ENCODE measurements around the genes NUDT7, DYNLRB2 and CMC2.

GRCh38 chr16:77722450-77723531 lies at the start of gene NUDT7:
TSS of gene NUDT7 (plus strand) at chr16:77722514.
- PRO-cap = bidirectional peak, plus-strand start at chr16:77722570, minus-strand start at chr16:77722293
- RAMPAGE, long total RNA, 4 experiments = start-site peak on the plus strand in 4 of 4 experiments, at chr16:77722514-77722547 at its widest, 49 to 115 reads per replicate

DNA sequence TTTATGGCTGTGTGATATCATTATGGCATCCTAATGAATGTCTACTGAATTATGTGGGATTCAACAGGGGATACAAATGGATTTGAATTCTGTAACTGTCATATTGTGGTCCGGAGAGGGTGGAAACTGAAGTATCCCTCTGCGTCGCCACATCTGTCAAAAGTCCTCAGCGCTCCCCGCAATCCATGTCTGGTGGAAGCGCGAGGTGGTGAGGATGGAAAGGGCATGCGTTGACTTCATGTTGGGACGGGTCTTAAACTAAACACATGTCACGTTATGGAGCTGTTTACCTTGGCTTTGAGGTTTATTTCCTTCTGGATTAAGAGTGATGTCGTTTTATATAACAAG lies 418.0 kb downstream of the WWOX start:
- PRO-cap = no peak
- RAMPAGE, long total RNA, 4 experiments = start-site peak on the plus strand in 1 of 4 experiments, centred at position 113 of the sequence, 6 reads per replicate

DNA sequence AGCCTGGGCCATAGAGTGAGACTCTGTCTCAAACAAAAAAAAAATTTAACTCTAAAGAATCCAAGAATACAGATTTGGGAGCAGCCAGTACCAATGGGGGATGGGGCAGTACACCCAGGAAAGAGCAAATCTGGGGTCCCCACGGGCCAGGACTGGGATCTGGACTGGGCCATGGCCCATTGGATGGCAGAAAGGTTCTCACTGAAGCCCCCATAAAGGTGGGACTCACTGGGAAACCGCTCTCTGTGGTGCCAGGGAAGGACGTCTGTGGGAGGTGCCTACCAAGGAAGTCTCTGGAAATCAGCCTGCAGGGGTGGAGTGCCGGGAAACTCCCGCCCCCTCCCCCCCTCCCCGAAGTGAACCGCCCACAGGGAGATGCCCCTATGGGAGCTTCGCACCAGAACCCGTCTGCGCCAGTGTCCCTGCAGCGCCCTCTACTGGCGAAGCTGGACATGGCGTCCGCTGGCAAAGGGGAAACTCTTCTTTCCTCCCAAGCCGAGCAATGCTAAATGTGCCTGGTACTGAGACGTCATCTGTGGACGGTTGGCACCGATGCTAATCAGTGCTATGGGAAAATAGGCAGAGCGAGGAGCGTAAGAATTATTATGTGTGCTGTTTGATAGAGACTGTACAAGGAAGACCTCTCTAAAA lies 671.0 kb downstream of the WWOX start:
- PRO-cap = no peak
- RAMPAGE, long total RNA, 4 experiments = no peak in any of the 4 experiments

DNA sequence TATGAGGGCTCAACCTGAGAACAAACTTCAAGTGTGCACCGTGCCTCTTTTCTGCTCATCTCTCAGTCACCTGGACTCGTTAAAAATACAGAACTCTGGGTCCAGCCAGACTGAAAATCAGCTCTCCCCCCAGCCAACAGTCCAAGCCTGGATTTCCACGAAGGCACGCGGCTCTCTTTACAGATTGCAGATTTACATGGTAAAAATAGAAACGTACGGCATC lies 315.9 kb downstream of the MAF start:
- PRO-cap = no peak
- RAMPAGE, long total RNA, 4 experiments = no peak in any of the 4 experiments

- PRO-cap = no peak
- RAMPAGE, long total RNA, 4 experiments = no peak in any of the 4 experiments
These were observed 199.8 kb downstream of the MAF start for GRCh38 chr16:79400747-79401061.

- PRO-cap = no peak
- RAMPAGE, long total RNA, 4 experiments = no peak in any of the 4 experiments
These were observed 111.7 kb upstream of the MAF start for GRCh38 chr16:79712210-79712640.

DNA sequence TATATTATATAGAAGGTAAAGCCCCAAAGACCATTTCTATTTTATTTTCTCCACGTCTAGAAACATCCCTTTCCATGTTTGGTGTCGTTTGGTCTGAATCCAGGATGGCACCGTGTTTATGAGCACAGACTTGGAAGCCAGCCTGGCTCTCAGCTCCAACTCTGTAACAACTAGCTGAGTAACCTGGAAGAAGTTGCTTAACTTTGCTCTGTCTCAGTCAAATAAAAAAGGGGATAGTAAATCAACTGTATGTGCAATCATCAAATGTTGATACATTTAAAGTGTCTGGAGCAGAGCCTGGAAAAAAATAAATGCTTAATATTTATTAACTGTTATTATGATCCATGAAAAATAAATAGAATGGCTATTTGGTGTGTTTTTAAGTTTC lies 249.8 kb upstream of the MAF start:
- PRO-cap = no peak
- RAMPAGE, long total RNA, 4 experiments = no peak in any of the 4 experiments

GRCh38 chr16:80076986-80077326 lies 463.8 kb upstream of the DYNLRB2 start:
- PRO-cap = no peak
- RAMPAGE, long total RNA, 4 experiments = no peak in any of the 4 experiments

DNA sequence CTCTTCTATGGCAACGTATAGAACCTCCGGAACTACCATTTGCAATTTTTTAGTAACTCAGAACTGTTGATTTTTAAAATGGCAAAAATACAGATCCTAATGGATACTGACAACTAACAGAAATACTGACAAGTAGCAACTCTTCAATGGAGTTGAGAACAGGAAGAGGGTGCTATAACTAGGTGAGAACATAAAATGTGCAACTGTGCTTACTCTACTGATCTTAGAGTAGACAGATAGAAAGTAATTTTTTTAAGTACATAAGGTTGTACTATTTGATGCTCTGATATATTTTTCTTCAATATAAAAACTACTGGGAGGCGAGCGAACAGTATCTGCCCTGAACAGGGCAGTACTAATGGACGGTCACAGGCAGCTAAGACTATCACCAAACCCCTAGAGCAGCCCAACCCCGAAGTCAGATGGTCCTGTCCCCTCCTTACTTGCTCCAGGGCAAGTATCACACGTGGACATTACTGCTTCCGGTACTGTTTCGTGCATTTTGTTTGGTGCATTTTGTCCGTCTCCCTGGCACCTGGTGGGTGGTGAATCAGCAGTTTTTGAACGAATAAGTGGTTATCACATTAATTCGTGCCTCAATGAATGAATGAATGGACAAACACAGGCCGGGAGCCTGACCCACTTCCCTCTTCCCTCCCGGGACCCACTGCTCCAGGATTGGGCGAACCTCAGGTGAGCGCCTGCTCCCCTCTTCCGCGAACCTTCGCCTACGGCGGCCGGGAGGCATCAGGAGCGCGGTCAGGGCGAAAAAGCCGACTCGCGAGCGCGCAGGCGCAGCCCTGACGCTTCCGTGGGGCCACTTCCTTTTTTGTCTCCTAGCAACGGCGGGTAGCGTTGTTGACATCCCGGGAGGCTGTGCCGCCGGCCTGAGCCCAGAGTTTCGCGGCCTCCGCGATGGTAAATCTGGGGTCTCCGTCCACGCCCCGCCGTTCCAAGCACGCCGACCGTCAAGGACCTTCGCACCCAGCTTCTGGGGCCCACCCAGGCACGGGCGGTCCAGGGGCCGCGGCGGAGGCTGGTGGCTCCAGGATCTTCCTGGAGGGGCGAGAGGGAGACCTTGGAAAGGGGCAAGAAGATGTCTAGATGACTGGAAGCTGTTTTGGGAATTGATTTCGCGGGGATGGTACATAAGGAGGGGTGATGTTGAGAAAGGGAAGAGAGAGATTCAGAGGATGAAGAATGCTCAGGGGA lies at the start of gene DYNLRB2:
Gene DYNLRB2 (plus strand): TSS at position 832 of the 1,212 bp plus-strand sequence.
- PRO-cap = no peak
- RAMPAGE, long total RNA, 4 experiments = start-site peak on the plus strand in 3 of 4 experiments, centred at positions 827 to 873 of the sequence, 9 to 21 reads per replicate

DNA sequence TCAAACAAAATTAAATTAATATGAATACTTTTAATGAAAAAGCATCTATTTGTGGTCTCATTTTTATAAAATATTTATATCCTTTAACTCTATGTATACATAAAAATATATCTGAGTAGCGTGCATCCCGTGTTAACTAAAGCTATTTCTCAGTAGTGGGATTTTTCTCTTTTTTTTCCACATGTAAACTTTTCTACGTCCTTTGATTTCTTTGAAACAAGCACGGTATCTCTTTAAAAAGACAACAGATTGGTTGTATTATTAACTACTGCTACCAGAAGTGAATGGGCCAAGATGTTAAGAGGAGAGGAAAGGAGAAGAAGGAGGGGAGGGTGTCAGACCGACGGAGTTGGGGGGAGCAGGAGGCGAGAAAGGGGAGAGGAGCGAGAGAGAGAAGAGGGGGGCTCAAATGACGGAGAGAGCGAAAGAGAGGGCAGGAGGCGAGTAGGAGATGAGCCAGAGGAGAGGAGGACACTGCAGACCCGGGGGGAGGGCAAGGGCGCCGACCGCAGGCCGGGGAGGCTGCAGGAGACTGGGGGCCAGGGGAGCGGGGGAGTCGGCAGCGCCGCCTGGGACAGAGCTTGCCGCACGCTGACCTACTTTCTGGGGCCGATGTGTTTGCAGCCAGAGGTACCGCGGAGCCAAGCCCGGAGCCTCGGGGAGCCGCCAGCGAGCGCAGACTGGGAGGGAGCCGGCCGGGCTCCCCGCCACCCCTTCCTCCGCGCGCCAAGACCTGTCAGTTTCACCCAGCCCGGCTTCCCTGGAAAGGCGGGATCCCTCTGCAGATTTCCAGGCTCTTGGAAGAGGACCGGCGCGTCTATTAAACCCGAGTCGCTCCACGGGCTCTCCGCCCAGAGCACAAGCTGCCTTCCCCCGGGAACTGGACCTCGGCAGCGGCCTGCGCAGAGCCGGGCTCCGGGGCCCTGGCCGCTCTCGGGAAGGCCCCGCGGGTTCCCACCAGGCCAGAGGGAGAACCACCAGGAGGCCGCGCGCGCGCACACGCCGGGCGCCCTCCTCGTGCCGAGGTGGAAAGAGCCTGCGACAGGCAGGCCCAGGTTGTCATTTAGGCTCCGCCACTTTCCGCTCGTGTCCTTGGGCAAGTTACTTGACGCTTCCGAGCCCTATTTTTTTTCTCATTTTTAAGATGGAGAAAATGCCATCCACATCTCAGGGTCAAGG lies 74.7 kb downstream of the CMC2 start:
- PRO-cap = no peak
- RAMPAGE, long total RNA, 4 experiments = no peak in any of the 4 experiments

DNA sequence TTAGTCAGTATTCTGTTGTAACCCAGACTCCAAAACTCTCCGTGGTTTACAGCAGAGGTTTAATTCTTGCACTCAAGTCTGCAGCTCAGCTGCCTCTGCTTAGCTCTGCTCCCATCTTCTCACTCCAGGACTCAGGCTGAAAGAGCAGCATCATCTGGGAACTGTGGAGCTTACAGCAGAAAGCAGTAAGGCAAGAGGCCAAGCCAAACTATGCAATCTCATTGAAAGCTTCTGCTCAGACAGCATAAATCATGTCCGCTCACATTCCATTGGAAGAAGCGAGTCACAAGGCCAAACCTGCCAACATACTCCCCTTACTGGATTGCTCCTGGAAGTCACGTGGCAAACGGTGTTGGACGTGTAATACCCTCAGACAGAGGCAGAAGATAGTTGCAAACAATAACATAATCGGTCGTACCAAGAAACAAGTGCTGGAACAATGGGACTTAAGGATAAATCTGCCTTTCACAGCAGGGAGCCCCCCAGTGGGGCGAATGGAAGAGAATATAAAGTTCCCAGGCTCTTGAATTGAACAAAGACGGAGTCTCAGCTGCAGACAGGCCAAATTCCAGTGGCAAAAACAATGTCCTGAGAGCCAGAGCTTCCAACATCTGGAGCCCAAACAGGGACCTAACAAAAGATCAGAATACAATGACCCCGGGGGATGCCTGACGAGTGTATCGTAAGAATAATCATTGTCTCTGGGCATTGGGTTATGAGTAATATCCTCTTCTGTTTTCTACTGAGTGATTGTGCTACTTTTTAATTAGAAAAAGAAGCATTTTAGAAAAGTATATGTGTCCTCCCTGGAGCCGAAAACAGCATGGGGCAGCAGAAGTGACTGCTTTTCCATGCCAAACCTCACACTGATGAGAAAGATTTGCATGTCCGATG lies 68.5 kb downstream of the CMC2 start:
- PRO-cap = no peak
- RAMPAGE, long total RNA, 4 experiments = no peak in any of the 4 experiments

GRCh38 chr16:80996866-80997254 lies 9.8 kb downstream of the CMC2 start:
- PRO-cap = no peak
- RAMPAGE, long total RNA, 4 experiments = no peak in any of the 4 experiments

DNA sequence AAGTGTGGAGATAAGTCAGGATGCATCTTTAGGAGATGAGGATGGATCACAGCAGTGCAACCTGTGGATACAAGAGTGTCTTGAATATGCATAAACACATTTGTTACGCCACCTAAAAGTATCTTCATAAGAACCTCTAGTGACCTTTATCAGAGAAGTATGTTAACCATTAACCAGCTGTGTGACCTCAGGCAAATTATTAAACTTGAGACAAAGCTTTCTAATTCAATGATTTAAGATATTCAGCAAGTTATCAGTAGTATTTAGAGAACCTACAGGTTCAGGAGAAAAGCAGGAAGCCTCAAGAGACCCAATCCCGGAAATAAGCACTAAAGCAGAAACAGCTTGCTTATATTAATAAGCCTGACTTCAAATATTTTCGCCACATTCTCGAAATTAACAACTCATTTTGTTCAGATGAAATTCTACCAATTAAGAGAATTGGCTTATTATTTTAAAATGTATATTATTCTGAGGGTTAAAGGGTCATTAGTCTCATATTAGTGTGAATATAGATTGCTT lies 9.3 kb downstream of the CMC2 start:
- PRO-cap = no peak
- RAMPAGE, long total RNA, 4 experiments = no peak in any of the 4 experiments

DNA sequence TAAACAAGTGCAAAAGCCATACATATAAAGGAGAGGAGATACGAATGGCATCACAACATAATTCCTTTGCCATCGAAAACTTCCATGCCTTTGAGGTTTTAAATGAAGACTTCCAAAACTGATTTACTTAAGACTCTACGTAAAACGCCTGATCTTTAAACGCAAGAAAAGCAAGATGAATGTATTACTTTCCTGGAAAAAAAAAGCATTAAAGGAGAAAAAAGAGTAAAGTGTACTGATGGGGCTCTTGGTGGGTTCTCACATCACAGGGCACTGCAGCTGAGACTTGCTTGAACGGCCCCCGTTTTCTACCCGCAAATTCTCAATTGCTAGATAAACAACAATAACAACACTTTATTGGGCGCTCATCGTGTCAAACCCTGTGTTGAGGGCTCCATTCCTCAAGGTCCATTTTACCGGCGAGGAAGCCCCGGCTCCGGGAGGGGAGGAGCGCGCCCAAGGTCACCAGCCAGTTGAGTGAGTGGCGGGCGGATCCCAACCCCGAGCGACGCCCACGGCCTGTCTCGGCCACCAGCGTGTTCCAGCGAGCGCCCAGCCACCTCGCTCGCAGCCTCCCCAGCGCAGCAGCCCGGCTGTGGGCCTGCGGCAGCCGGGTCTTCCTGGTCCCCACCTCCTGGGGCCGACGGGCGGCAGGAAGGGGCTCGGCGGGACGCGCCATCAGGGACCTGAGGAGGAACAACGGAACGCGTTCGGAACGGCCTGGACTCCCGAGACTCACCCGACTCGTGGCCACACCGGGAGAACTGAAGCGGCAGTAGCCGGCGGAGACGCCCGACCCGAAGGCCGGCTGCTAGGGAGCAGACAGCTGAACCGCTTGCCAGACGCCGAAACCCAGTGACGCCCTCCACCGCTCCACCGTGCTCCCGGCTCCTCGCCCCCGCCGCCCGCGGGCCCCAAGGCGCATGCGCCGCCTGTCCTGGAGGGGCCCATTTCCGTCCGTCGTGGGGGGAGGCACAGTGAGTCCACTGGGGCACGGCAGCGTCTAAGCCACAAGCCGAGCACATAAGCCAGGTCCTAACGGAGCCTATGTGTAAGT lies at the start of gene CMC2:
Gene CMC2 (minus strand): TSS at position 891 of the 1,057 bp plus-strand sequence.
- PRO-cap = bidirectional peak, plus-strand start outside the sequence, minus-strand start at position 892 of the sequence
- RAMPAGE, long total RNA, 4 experiments = start-site peak on the plus strand in 1 of 4 experiments, centred at position 524 of the sequence, 17 reads per replicate; start-site peak on the minus strand in 4 of 4 experiments, centred at positions 859 to 894 of the sequence, 120 to 645 reads per replicate

- PRO-cap = no peak
- RAMPAGE, long total RNA, 4 experiments = no peak in any of the 4 experiments
These were observed 40.9 kb upstream of the GCSH start for GRCh38 chr16:81136910-81137596.

DNA sequence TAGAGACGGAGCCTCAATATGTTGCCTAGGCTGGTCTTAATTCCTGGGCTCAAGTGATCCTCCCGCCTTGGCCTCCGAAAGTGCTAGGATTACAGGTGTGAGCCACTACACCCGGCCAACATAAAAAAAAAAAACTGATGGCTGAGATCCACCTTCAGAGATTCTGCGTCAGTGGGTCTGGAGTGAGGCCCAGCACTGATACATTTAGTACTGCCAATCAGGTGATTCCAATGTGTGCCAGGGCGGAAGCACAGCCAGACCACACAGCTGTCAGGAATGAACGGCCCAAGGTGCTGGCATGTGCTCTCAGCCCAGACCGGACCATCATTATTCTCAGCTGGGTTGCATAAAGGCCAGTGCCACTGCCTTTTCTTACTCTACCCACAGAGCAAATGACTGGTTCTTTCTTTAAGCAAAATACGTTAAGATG lies 1.2 kb upstream of the BCO1 start:
- PRO-cap = no peak
- RAMPAGE, long total RNA, 4 experiments = no peak in any of the 4 experiments

DNA sequence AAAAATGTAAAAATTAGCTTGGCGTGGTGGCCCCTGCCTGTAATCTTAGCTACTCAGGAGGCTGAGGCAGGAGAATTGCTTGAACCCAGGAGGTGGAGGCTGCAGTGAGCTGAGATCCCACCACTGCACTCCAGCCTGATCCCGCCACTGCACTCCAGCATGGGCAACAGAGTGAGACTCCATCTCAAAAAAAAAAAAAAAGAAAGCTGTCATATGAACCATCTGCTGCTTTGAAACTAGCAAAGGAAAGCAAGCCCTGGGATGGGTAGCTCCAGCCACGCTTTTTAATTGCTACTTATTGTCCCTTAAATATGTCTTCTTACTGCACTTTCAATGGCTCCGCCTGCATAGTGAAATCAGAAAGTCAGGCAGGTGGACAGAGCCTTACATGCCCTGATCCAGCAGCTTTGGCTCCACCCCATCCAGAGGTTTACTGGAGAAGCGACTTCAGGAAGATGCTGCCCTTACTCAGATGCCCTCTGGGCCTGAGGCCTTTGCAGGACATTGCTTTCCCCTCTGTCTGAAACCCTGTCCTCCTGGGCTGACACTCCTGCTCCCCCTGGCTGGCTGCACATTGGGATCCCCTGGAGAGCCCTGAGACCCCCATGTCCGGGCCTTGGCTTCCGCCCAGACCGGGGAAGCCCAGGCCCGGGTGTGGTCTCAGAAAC lies 36.4 kb downstream of the BCO1 start:
- PRO-cap = no peak
- RAMPAGE, long total RNA, 4 experiments = no peak in any of the 4 experiments

- PRO-cap = no peak
- RAMPAGE, long total RNA, 4 experiments = no peak in any of the 4 experiments
These were observed 63.7 kb downstream of the GAN start for GRCh38 chr16:81378174-81379150.

DNA sequence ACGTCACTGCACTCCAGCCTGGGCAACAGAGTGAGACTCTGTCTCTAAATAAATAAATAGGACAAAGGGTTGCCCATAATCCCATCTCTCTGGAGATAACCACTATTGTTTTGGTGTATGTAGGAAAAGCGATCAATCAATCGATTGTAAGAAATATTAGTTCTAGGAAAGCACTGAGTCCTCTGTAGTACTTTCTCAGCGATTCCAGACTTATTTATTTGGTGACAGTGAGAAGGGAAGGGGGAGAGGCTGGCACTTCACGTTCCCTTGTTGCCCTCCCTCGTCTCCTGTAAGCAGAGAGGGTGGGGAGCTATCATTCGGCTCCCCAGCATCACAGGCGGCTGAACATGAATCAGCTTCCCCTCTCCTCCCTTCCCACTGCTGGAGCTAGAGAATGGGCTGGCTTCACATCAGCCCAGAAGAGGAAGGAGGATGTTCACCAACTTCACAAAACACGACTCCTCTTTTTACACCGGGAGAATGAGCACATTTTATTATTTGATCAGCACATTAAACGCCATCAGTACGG lies 6.8 kb upstream of the CMIP start:
- PRO-cap = no peak
- RAMPAGE, long total RNA, 4 experiments = no peak in any of the 4 experiments

GRCh38 chr16:81451246-81451501 lies 6.6 kb downstream of the CMIP start:
- PRO-cap = no peak
- RAMPAGE, long total RNA, 4 experiments = no peak in any of the 4 experiments